ENCODE data around the genes APOC4 and EXOC3L2.

GRCh38 chr19:43619767-43620159, 334 bp upstream of the ZNF428 start:
- PRO-cap = no peak
- RAMPAGE, long total RNA, 2 experiments = no peak in any of the 2 experiments

DNA sequence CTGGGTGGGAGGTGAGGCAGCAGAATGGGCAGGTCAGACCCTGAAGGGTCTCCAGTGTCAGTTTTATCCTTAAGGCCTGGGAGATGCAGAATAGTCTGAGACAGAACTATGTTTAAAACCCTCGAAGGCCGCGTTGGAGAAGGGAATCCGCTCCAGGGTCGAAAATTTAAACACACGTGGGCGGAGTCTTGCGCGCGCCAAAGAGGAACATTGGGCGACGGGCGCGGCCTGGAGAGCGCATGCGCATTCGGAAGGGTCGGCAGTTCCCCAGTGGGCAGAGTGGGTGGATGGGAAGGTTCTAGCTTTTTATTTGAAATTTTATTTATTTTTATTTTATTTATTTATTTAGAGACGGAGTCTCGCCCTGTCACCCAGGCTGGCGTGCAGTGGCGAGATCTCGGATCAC, 700 bp upstream of the SMG9 start:
- PRO-cap = no peak
- RAMPAGE, long total RNA, 2 experiments = no peak in any of the 2 experiments

- PRO-cap = no peak
- RAMPAGE, long total RNA, 2 experiments = no peak in any of the 2 experiments
Measured at GRCh38 chr19:43779752-43780252, 971 bp downstream of the KCNN4 start.

GRCh38 chr19:44111845-44112491, 1.2 kb upstream of the ZNF225 start:
- PRO-cap = no peak
- RAMPAGE, long total RNA, 2 experiments = no peak in any of the 2 experiments

DNA sequence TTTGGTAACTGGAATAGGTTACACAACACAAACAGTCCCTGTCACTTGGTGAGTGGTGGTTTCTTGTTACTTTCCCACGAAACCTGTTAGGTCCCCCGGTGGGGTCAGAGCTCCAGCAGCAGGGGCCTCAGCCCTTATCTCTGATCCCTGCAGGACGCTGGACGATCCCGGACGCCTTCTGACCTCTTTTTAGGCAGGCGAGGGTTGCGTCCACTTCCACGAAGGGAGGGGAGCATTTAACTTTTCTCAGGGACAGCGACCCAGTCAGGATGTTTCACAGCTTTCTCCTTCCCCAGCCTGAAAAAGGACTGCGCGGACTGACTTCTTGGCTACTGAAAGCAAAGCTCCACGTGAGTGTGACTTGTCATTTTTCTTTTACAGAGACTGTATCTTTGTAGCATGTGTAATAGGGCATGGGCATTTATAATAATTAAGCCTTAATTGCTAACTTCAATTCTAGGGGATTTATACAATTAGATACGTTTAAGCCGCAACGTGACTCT, 715 bp downstream of the ZNF234 start:
- PRO-cap = no peak
- RAMPAGE, long total RNA, 2 experiments = no peak in any of the 2 experiments

GRCh38 chr19:44207098-44208023, 5.0 kb upstream of the ZNF227 start:
- PRO-cap = no peak
- RAMPAGE, long total RNA, 2 experiments = no peak in any of the 2 experiments

GRCh38 chr19:44367062-44367632, 10.7 kb upstream of the ZNF112 start:
- PRO-cap = no peak
- RAMPAGE, long total RNA, 2 experiments = no peak in any of the 2 experiments

DNA sequence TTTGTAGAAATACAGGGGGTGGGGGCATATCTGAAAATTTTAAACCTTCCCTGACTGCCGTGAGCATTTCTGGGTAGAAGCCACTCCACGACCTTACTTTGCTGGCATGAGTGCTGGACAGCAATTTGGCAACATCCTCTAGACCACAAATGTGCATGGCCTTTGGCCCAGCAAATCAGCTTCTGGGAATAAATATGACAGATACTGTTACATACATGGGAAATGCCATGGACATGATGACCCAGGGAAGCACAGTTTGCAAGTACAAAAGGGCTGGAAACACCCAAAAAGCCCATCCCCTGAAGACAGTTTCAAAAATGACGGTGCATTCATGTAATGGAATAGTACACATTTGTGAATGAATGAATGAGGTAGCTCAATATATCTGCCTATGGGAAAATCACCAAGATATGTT, 3.2 kb upstream of the PVR start:
- PRO-cap = no peak
- RAMPAGE, long total RNA, 2 experiments = no peak in any of the 2 experiments

DNA sequence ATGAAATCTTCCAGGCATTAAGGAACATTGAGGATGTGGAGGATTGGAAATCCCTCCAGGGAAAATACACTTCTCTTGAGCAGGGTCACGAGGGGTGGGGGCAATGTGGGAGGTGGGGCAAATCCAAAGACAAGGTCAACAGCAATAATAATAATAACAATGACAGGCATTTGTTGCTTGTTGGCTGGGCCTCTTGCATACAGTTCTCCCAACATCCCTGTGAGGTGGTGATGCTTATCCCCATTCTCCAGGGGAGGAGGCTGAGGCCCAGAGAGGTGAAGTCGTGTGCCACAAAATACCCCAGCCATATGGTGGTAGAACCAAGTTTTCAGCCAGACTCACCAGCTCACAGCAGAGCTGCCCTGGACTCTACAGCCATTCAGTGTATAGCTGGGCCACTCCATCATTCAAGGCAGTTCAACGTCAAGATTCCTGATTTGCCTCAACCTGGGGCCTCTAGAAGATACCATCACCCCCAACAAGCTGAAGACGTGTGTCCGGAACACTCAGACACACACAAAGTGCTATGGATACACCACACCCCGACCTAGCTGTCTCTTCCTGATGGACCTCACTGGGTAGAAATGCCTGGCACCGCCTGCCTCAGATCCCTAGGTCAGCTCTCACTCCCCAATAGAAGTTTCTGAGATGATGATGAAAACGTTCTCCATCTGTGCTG, 4.4 kb upstream of the CEACAM19 start:
- PRO-cap = no peak
- RAMPAGE, long total RNA, 2 experiments = no peak in any of the 2 experiments

DNA sequence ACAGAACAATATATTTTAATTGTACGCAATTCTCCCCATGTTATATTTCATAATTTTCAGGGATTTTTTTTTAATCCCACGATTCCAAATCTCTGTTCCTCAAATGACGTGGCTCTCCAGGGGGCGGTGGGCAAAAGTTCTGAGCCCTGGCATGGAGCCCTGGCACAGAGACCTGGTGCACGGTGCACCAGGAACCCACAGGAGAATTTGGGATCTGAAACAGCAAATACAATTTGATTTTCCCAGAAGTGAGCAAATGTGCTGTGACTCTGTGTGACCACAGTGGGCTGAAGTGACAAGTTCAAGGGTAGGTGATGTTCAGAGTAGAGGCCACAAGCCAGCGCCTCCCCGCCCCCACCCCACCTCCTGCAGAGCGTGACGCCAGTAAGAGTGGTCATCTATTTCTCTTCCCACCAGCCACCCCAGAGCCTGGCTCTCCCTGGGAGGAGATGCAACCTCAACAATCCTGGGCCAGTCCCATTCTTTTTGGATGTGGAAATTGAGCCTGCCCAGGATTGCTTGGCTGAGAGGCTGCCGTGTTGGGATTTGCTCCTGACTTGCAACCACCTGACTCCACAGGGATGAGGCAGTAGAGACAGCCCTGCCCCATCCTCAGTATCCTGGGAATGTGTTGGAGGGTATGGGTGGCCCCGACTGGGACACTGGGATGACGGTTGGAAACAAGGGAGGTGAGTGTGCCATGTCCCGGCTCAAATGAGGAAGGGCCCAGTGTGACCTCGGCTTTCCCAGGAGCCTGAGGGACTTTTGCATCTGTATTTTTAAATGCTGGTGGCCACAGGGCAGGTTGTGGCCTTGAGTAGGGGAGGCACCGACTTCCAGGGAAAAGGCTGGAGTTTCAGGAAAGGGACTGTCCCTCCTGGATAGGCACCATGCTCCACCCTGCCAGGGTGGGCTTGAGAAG, 11.1 kb upstream of the BCL3 start:
- PRO-cap = no peak
- RAMPAGE, long total RNA, 2 experiments = no peak in any of the 2 experiments

GRCh38 chr19:44756851-44757717, 8.6 kb downstream of the BCL3 start:
- PRO-cap = bidirectional peak, plus-strand start at chr19:44757565, minus-strand start at chr19:44757414
- RAMPAGE, long total RNA, 2 experiments = no peak in any of the 2 experiments

DNA sequence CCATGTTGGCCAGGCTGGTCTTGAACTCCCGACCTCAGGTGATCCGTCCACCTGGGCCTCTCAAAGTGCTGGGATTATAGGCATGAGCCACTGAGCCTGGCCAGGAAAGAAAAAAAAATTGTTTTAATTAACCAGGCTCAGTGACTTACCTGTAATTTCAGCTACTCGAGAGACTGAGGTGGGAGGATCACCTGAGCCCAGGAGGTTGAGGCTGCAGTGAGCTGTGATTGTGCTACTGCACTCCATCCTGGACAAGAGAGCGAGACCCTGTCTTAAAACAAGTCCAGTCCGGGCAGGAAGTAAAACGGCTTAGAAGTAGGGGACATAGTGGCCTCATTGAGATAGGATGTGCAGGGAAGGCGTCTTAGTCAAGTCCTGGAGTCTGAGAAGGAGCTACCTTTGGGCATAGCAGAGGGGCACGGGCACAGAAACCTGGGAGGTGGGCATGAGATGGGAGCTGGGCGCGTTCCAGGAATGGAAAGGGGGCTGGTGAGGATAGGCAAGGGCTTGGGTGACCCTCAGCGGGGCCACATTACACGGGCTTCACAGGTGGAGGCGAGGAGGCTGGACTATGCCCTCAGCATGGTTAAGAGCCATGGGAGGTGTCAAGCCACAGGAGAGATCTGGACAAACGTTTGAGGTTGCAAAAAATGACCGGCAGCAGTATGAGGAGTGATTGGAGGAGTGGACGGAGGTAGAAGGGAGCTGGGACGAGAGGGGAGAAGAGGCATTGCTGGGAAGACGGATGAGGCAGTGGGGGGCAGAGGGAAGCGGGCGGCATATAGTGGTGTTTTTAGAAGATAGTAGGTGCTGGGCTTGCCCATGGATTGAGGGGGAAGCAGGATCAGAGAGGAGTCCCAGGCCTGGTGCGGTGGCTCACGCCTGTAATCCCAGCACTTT, 21.4 kb downstream of the NECTIN2 start:
- PRO-cap = no peak
- RAMPAGE, long total RNA, 2 experiments = no peak in any of the 2 experiments

GRCh38 chr19:44878135-44878963, 12.7 kb upstream of the TOMM40 start:
- PRO-cap = unidirectional peak, minus-strand start at chr19:44878612
- RAMPAGE, long total RNA, 2 experiments = no peak in any of the 2 experiments

DNA sequence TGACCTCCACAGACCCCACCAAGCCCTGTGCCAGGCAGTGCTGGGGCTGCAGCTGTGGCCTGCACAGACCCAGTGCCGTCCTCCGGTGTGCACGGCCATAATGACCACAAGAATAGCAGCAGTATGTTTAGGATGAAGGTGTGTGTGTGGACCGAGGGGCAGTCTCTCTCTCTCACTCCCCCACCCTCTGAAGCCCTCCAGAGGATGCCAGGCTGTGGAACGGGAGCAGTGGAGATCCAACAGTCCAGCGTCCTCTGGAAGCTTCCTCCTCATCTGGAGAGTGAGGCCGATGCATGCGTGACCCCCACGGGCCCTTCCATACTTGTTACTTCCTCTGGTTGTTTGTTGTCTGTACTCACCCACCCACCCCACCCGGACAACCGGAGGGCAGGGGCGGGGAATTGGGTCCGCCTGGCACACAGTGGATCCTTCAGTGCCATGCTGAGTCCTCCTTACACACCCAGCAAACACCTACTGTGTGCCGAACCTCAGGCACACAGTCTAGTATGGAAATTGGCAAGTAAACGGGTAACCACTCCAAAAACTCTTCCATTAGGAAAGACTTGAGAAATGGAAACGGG, 11.1 kb upstream of the TOMM40 start:
- PRO-cap = no peak
- RAMPAGE, long total RNA, 2 experiments = no peak in any of the 2 experiments

- PRO-cap = no peak
- RAMPAGE, long total RNA, 2 experiments = no peak in any of the 2 experiments
Measured at GRCh38 chr19:44902866-44903438, 2.6 kb upstream of the APOE start.

GRCh38 chr19:44912713-44913368, 1.6 kb upstream of the APOC1 start:
- PRO-cap = no peak
- RAMPAGE, long total RNA, 2 experiments = no peak in any of the 2 experiments

GRCh38 chr19:44942006-44942596, at the start of gene APOC4:
APOC4 (plus strand) TSS chr19:44942237.
- PRO-cap = no peak
- RAMPAGE, long total RNA, 2 experiments = no peak in any of the 2 experiments

GRCh38 chr19:45080132-45080756, 1.2 kb downstream of the GEMIN7 start:
- PRO-cap = no peak
- RAMPAGE, long total RNA, 2 experiments = no peak in any of the 2 experiments

GRCh38 chr19:45245079-45245761, at the start of gene EXOC3L2:
EXOC3L2 (minus strand) TSS chr19:45245407.
- PRO-cap = no peak
- RAMPAGE, long total RNA, 2 experiments = start-site peak on the minus strand in 1 of 2 experiments, at chr19:45245370-45245407 at its widest, 9 reads per replicate

DNA sequence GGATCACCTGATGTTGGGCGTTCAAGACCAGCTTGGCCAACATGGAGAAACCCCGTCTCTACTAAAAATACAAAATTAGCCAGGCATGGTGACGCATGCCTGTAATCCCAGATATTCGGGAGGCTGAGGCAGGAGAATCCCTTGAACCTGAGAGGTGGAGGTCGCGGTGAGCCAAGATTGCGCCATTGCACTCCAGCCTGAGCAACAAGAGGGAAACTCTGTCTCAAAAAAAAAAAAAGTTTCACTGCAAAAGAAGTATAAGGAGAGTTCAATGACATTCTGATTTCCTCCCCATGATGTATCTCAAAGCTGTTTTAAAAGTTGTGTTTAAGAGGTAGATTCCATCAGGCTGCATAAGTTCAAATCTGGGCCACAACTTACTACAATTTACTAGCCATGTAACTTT, 10.6 kb downstream of the MARK4 start:
- PRO-cap = no peak
- RAMPAGE, long total RNA, 2 experiments = no peak in any of the 2 experiments